ENCODE results near the genes CDK18 and IKBKE.

DNA sequence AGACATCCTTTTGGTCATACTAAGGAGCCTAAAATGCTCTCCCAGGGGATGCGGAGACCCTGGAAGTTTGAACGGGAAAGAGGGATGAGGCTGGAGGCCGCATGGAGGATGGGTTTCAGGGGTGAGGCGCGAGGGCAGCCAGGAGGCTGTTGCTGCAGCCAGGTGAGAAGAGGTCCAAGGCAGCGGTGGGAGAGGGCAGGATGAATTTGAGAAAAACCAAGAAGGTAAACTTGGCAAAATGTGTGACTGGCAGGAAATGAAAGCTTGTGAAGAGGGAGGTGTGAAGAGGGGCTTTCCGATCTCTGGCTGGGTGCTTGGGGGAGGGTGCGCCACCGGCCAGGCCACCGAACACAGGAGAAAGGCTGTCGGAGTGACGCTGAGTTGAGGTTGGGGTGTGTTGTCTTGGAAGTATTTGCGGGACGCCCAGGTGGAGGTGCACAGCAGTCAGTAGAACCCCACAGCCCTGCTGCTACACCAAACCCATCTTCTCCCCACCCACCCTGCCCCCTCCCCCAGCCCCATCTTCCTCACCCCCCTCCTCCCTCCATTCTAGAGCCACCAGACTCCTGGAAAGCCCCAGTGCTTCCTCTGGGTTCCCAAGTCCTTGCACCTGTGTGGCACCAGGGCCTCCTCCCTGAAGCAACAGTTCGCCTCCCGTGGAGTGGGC is 23.8 kb upstream of the CDK18 start:
- PRO-cap, result no peak
- RAMPAGE, long total RNA, 2 experiments, result no peak in any of the 2 experiments

- PRO-cap, result no peak
- RAMPAGE, long total RNA, 2 experiments, result no peak in any of the 2 experiments
These were observed at the start of gene CDK18 for GRCh38 chr1:205504199-205505029. Gene CDK18 (plus strand): TSS chr1:205504669.

DNA sequence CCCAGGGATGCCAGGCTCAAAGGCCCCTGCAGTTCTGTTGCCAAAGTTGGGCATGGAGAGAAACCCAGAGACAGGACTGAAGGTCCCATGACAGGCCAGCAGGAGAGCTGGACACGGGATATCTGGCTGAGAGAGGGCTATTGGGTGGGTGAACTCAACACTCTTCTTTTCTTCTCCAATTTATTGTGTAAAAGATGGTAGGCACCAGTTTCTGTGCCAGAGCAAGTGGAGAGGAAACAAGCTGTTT is 8.3 kb downstream of the CDK18 start:
- PRO-cap, result no peak
- RAMPAGE, long total RNA, 2 experiments, result no peak in any of the 2 experiments

DNA sequence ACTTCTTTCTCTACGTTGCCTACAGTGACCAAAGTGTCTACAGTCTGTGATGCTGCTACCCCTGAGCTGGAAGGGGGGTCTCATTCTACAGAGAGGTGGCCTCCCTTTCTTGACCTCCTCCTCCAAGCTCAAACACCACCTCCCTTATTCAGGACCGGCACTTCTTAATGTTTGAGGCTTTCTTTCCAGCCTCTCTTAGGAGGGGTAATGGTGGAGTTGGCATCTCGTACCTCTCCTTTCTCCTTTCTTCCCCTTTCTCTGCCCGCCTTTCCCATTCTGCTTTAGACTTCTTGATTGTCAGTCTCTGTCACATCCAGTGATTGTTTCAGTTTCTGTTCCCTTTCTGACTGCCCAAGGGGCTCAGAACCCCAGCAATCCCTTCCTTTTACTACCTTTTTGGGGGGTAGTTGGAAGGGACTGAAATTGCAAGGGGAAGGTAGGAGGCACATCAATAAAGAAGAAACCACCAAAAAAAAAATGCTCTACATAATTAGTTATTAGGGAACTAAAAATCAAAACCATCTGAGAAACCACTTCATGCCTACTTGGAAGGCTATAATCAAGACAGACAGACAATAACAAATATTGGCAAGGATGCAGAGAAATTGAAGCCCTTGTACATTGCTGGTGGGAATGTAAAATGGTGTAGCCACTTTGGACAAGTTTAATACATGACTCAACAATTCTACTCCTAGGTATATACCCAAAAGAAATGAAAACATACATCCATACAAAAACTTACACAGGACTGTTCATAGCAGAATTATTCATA is 5.5 kb downstream of the ELK4 start:
- PRO-cap, result no peak
- RAMPAGE, long total RNA, 2 experiments, result no peak in any of the 2 experiments

- PRO-cap, result no peak
- RAMPAGE, long total RNA, 2 experiments, result no peak in any of the 2 experiments
These were observed 1.6 kb upstream of the ELK4 start for GRCh38 chr1:205633288-205633930.

GRCh38 chr1:205671889-205672458 is 8.3 kb downstream of the SLC45A3 start:
- PRO-cap, result no peak
- RAMPAGE, long total RNA, 2 experiments, result no peak in any of the 2 experiments

DNA sequence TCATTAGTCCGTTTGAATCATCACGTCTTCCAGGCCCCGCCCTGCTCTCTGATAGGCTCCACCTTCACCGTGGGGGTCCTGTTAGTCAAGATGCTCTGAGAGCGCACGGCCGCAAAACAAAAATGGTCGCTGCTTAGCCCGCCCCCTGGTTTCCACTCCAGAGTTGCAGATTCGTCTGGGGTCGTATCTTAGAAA is 212 bp upstream of the NUCKS1 start:
- PRO-cap, result bidirectional peak, plus-strand start at position 119 of the sequence, minus-strand start outside the sequence
- RAMPAGE, long total RNA, 2 experiments, result no peak in any of the 2 experiments

DNA sequence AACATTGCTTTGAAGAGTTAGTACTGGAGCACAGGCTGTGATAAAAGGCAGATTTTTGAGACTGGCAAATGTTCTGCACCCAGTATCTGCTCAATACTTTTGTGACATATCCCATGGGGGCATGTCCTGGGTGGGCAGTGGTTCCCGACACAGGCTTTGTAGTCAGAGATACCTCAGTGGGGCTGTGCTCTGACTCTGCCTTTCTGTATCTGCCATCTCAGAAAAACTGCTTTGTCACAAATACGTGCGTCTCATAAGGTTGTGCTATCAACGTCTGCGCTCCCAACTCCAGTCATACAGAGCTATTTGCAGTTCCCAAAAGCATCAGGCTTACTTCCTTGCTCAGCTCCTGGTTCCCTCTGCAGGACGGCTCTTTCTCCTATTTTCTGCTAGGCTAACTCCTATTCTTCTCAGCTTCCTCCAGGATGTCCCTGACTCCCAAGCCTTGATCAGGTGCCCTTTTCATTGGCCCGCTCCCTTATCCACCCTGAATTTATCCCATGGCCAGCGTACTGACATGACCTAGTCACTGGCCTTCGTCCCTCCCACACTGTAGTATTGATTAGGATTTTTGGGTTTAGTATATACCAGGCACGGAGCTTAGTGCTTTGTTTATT is 12.1 kb upstream of the RAB29 start:
- PRO-cap, result no peak
- RAMPAGE, long total RNA, 2 experiments, result no peak in any of the 2 experiments

DNA sequence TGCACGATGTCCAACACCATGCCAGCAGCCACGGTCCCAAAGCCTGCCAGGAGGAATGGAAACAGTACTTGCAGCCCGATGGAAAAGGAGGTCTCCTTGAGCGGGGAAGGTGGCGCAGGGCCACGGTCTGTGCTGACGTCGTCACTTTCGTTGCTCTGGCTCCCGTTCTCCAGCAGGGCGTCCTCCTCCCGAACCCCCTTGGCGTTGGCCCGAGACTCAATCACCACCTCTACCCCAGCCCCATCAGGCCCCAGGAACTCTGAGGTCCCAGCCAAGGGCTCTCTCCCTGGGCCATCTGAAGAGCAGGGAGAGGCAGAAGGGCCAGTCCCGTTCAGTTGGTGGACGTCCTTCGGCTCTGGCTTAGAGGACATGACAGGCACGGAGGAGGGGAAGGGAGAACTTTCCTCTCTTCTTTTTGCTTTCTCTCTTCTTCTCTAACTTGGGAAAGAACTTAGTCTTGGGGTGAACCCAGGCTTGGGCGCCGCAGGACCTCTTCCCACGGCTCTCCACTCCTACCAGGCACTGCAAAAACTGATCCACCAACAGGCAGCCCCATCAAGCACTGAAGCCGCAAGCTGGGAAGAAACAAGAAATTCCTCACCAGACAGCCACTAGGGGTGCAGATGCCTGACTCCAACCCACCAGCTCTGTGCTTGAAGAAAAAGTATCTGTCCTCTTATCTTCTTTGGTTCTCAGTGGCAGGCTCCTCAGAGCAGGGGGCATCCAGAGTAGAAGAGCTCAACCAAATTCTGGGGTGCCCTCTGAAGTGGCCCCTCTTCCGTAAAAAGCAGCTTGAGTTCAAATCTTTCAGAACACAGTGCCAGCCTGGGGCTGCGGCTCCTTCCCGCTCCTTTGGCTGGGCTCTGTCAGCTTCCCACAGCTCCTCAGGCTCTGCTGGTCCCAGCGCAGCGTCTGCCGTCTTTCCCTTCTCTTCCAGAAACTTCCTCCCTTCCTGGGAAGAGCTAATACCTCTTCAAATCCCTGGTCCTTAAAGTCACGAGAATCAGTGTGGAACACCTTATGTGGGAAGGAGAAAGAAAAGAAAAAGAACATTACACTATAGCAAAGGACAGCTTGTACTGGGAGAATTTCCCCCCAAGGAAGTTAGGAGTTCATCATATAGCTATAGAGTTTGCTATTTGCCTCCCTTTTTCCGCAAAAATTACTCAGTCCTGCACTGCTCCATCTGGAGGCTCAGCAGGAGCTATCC is 2.5 kb downstream of the SLC41A1 start:
- PRO-cap, result no peak
- RAMPAGE, long total RNA, 2 experiments, result no peak in any of the 2 experiments

DNA sequence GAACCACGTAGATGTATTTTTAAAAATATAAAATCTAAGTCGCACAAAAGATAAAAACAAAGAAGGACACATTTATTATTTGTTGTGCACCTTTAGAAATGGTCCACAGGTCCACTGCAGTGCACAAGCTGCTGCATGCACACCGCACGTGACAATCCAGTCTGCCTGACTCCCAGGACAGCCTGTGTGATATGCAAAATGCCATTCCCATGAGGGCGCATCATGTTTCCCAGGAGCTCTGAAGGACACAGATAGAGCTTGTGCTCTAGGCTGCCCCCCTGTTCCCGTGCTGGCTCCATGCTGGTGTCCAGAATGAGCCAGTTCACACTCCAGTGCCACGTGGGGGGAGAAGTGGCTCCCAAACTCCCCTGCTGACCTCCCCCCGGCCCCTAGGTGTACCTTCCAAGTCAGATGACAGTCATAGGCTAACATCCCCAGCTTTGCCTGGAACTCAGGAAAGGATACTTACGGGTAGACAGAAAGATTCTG is 26.5 kb downstream of the RAB7B start:
- PRO-cap, result no peak
- RAMPAGE, long total RNA, 2 experiments, result no peak in any of the 2 experiments

- PRO-cap, result no peak
- RAMPAGE, long total RNA, 2 experiments, result no peak in any of the 2 experiments
These were observed 4.7 kb downstream of the RAB7B start for GRCh38 chr1:205998515-205998883.

DNA sequence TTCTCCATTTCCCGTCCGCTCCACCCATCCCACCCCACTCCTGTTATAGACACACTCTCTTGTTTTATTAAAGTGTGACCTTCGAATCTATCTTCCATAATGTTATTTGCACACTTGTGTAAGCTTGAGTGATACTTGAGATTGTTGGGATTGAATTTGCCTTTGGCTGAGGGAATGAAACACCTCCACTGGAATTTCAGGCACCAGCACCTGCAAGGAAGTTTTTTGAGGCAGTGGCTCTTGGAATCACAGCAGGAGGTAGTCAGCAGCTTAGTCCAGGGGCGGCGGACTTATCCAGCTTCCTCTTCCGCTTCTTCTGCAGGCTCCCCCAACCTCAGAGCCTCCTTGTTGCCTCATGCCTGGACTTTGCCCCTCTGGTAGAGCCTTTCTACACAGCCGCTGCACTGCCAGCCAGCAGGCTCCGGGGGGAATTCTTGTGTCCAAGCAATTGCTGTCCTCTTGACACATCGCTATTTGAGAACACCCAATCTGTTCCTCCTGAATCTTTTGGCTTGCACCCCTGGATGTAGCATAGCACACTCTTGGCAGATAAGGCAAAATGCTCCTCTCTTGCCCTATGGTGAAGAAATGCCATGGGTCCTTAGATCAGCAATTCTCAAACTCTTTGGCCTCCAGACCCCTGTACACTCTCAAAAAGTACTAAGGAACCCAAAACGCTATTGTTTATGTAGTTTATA is 4.4 kb upstream of the RHEX start:
- PRO-cap, result no peak
- RAMPAGE, long total RNA, 2 experiments, result no peak in any of the 2 experiments

DNA sequence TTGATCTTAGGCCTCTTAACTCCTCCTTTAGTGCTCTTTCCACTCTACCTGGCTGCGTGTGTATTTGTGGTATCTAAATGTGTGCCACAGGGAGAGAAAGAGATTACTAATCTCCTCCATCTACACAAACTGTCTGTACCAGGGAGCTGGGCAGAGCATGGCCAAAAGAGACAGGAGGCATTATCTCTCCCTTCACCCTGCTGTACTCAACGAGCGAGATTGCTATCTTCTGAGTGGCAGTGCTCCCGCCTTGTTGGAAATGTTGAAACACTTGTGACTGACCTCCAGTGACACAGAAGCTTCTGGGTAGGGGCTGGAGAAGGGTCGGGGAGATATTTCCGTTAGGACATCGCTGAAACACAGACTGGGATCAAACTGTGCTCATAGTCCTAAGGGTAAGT is 30.3 kb downstream of the RHEX start:
- PRO-cap, result no peak
- RAMPAGE, long total RNA, 2 experiments, result start-site peak on the plus strand in 1 of 2 experiments, centred at position 293 of the sequence, 10 reads per replicate

DNA sequence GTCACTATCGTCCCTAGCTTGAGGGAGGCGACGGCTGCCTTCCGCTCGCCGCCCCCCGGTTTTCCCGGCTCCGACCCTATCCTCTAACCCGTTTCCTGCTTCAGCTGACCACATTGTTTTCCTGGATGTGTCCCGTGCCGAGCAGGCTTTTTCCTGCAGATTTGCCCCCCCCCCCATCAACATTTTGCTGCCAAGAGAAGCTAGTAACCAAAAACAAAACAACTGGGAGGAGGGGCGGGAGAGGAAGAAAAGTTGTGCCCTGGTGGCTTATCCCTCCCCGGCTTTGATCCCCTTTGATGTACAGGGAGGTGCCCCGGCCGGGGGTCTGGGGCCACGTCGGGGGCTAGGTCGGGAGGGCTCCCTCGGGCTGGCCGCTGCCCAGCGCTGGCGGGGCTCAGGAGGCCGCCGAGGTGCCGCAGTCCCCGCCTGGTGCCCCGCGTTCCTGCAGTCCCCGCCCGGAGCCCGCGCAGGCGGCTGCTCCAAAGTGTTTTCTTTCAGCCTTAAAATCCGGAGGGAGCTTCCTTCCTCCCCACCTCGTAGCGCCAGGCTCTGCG is 1.5 kb downstream of the SRGAP2 start:
- PRO-cap, result unidirectional peak, plus-strand start at position 418 of the sequence; unidirectional peak, minus-strand start at position 444 of the sequence
- RAMPAGE, long total RNA, 2 experiments, result no peak in any of the 2 experiments

- PRO-cap, result no peak
- RAMPAGE, long total RNA, 2 experiments, result no peak in any of the 2 experiments
These were observed 40.2 kb upstream of the IKBKE start for GRCh38 chr1:206430009-206430507.

GRCh38 chr1:206469608-206470723 is at the start of gene IKBKE:
Gene IKBKE (plus strand): TSS chr1:206470476.
- PRO-cap, result unidirectional peak, plus-strand start at chr1:206470476
- RAMPAGE, long total RNA, 2 experiments, result start-site peak on the plus strand in 1 of 2 experiments, at chr1:206470451-206470455 at its widest, 57 reads per replicate

GRCh38 chr1:206472371-206473093 is 2.3 kb downstream of the IKBKE start:
- PRO-cap, result no peak
- RAMPAGE, long total RNA, 2 experiments, result no peak in any of the 2 experiments

DNA sequence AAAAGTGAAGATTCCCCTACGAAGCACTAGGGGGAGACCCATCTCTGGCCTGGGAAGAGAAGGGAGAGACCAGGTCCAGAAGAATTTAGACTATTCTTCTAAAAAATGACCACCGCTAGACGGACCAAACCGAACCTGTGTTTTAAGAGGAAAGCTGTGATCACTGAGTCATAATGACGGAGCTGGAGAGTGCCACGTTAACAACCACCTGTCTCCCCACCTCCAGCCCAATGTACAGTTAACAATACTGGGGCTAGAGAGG is 1.3 kb upstream of the RASSF5 start:
- PRO-cap, result no peak
- RAMPAGE, long total RNA, 2 experiments, result no peak in any of the 2 experiments

GRCh38 chr1:206540134-206540904 is 33.0 kb downstream of the RASSF5 start:
- PRO-cap, result no peak
- RAMPAGE, long total RNA, 2 experiments, result no peak in any of the 2 experiments

DNA sequence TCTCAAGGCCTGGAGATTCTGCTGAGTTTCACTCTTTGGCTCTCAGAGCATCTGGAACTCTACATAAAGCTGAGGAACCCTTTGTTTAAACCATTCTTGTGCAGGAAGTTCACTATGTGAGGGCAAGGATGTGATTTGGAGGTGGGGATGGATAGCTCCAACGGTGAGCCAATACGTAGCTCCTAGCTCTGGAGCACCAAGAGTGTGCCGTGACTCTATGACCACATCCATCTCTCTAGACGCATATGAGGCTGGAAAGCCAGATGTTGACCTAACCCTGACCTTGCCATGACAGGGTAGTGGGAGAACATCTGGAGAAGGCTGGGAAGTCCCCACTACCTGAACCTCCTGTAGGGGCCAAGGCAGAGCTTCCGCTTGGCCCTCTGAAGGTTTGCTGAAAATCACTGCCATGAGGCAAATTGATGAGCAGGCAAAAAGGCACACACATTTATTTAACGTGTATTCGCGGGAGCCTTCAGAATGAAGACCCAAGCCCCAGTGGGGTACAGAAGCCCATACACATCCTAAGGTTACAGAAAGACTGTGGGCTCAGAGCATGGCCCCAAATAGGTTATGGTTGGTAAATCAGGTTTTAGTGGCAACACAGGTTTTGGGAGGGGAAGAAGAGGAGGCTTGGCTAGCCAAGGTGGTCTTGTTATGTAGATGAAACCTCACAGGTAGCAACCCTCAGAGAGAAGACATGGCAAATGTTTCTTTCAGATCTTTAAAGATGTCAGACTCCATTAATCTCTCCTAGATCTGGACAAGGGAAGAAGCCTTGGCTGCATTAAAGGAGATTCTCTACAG is 43.3 kb downstream of the EIF2D start:
- PRO-cap, result no peak
- RAMPAGE, long total RNA, 2 experiments, result no peak in any of the 2 experiments

All from lower leg skin (tissue), 2 donors.